SK-N-MC (cell line): Measurements from ENCODE around the gene TNS2.

DNA sequence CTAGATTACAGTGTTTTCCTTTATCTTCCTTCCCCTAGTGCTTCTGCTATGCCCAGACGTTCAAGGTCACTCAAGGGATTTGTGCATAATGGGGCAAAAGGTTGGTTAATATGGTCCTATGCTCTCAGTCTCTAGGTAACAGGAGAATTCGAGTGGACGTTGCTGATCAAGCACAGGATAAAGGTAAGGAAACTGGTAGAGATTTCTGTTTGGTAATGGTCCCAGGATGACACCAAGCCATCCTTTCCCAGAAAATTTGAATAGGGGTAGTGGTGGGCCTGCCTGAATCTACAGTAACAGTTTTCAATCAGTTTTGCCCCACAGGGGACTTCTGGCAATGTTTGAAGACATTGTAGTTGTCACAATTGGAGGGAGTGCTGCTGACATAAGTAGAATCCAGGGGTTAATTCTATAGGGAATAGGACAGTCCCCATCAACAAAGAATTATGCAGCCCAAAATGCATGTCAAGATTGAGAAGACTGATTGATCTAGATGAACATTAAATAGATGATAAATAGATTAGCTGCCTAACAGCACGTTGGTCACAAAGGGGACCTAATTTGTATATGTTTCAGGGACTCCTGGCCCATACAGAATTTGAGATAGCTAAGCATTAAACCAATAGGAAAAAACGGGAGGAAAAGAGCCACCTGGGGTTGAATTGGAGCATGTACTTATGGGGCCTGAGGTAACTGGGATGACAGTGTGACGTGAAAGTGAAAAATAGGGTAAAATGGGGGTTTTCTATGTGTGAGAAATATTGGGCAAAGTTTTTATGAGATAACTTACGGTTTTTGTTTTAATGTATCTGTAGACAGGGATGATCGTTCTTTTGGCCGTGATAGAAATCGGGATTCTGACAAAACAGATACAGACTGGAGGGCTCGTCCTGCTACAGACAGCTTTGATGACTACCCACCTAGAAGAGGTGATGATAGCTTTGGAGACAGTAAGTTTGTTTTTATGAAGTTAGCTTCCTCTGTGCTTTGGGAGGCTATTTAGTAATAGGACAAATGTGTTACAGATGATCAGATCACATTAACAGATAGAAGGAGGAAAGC, 15.8 kb downstream of the EIF4B start:
- RRBS = no CpG with 5 or more reads among the region's 11 CpGs

DNA sequence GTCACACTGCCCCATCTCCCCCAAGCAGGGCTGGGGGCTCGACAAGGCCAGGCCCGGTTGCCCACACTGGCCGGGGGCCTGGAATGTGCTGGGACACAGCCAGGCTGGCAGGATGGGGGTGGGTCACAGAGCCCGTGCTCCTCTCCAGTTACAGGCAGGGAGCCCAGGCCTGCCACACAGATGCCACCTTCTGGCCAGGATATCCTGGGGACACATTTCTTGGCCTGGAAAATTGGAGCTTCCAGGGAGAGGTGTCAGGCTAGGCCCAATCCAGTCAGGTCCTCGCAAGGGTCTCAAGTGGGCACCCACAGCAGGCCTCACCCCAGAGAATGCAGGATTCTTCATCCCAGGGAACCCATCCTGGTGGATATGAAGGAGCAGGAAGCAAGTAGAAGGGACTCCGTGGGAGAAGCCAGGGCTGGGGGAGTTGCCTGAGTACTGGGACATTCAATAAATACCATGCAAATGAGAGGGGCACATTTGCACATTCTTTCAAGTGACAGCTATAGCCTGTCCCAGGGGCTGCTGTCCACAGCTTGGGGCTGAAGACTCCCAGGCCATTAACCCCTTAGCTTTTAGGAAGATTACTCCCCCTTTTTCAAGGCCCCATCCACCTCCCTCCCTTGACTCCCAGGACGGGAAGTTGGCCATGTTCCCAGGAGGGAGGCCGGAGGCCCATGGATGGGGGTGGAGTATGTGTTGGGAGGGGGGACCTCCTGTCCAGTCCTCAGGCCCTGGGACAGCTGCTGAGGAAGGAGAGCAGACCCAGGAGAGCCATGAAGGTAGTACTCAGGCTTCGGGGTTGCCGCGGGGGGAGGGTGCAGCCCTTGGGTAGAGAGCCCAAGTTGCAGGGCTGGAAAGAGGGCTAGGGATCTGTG, 1.2 kb upstream of the TNS2 start:
- RRBS = no CpG with 5 or more reads among the region's 11 CpGs

DNA sequence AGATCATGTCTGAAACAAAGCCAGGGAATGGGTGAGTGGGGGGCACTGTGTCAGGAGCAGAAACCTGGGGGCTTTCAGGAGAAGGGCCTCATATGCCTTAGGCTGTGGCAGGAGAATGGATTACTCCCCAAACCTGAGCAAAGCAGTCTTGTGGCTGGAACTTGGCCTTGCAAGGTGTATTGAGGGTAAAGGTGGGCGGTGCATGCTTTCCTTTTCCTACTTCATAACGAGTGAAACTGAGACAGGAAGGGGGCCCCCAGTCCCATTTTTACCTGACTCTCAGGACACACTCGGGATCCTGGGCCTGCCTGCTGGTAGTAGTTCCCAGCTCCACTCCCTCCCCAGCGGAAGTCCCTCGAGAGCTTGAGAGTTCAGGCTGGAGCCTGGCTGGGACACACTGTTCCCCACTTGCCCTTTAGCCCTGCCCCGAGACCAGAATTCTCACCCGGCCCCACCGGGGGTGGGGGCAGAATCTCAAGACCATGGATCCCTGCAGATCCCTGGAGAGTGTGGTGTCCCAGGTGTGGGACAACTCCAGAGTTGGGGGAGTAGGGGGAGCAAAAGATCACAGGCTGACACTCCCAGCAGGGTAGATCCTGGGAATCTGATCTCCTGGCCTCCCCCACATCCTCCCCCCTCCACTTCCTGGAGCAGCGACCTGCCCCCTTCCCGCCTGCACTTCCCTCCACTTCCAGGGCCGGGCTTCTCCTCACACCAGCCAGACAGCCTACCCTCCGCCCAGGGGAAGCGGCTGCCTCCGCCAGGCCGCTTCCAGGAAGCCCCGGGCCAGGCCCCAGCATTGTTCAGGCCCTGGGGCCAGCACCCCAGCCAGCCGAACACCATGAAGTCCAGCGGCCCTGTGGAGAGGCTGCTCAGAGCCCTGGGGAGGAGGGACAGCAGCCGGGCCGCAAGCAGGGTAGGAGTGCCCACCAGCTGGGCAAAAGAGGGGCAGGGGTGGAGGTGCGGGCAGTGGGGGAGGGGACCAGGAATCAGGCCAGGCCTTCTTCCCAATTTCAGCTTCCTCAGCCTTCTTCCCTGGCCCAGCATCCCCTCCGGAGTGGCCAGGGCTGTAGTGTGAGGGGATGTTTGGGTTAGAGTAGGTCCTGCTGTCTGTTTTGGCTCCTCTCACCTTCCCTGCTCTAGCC, at the start of gene TNS2:
Gene TNS2 (plus strand): TSS at position 721 of the 1,145 bp plus-strand sequence.
- RRBS = 36% methylated on average over 5 of the region's 22 CpGs

- RRBS = no CpG with 5 or more reads among the region's 6 CpGs
Observed at GRCh38 chr12:53073866-53074402, 5.3 kb downstream of the SPRYD3 start.

- RRBS = no CpG with 5 or more reads among the region's 13 CpGs
Observed at GRCh38 chr12:53074441-53075222, 4.6 kb downstream of the SPRYD3 start.

DNA sequence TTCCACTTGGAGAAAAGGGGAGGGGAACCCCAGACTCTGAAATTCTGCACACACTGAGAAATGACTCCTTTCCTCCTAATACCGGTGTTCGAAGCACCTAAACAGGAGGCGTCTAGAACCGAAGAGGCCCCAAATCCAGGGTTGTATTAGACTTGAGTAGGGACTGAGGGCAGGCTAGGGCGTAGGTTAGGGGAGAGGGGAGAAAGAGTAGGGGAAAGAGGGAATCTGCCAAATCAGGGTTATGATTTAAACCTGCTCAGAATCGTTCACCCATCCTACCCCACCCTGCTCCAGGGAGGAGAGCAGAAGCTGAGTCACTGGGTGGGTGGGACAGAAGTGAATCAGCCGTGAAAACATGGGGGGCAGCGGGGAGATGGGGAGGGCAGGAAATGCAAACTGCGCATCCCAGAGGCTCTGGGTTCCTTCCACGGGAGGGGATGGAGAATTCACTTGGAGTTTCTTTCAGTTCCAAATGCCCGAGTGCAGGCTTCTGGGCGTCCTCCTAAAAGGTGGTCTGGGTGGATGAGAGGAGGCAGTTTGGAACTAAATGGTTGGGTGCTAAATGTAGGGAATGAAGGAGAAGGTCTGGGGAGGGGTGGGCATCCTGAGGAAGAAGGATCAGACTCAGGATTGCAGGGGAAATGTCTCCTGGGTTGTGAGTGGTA, 1.1 kb downstream of the IGFBP6 start:
- RRBS = no CpG with 5 or more reads among the region's 12 CpGs

DNA sequence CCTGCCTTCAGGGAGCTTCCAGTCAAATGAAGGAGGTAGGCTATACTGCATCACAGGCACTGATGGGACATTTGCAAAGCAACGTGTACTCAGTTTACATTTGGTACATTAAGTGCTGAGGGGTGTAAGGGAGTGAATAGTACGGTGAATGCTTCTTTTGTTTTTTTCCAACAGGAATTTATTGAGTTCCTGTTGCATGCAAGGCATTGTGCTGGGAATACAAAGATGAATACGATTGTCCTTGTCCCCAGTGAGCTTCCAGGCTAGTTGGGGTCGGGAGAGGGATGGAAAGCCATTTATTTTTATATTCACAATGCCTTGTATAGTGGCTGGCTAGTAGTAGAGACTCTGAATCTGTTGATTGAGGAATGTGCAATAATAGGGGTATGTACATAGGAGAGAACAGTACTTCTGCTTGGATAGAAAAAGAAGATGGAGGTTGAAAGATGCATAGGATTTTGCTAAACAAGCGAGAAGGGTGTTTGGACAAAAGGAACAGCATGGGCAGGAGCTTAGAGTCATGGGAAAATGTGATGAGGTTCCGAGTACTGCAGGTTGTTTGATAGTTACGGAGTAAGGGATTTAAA, 1.5 kb upstream of the CSAD start:
- RRBS = no CpG with 5 or more reads among the region's 7 CpGs

GRCh38 chr12:53287654-53288330, 7.5 kb upstream of the PFDN5 start:
- RRBS = 100% methylated on average over 1 of the region's 12 CpGs

GRCh38 chr12:53297978-53298754, 1.3 kb upstream of the MYG1 start:
- RRBS = no CpG with 5 or more reads among the region's 9 CpGs

DNA sequence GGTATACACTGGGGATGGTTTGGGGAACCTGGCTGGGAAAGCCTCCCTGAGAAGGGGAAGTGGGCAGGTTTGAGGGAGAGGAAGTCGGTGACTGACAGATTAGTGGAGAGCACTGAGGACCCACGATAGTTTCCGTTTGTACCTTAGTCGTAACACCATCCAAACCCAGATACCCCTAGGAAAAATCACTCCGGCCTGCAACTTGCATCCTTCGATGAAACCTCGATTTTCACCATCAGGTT, 2.9 kb upstream of the AAAS start:
- RRBS = no CpG with 5 or more reads among the region's 7 CpGs

- RRBS = no CpG with 5 or more reads among the region's 13 CpGs
Observed at GRCh38 chr12:53456367-53457528, 4.8 kb downstream of the PCBP2 start.

DNA sequence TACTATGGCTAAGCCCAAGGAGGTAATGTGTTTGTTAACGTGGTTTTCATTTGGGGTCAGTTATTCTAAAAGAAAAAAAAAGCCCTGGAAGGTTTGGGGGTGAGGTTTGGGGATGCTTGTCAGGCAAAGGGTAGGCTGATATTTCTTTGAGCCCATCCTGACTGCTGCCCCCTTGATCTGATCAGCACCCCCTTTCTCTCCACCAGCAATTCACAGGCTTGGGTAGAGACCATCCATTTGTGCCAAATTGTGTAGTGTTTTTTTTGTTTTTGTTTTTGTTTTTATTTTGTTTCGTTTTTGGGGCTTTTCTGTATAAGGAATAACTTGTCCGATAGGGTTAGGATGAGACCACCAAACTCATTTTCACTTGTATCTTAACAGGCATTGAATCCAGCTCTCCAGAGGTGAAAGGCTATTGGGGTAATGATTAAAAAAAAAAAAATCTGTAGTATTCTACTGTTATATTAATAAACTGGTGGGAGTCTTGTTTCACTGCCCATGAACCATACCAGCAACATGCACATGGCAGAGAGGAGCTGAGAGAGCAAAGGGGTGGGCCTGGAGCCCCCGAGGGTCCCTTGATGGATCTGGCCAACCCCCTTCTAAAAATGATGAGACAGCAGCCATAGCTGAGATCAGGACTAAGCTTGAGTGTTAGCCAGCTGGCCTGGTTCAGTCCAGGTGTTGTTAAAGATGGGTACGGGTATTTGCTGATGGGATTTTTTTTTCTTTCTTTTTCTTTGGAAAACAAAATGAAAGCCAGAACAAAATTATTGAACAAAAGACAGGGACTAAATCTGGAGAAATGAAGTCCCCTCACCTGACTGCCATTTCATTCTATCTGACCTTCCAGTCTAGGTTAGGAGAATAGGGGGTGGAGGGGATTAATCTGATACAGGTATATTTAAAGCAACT, 15.8 kb downstream of the PCBP2 start:
- RRBS = no CpG with 5 or more reads among the region's 5 CpGs

- RRBS = no CpG with 5 or more reads among the region's 4 CpGs
Observed at GRCh38 chr12:53479872-53480455, 19.3 kb downstream of the MAP3K12 start.

DNA sequence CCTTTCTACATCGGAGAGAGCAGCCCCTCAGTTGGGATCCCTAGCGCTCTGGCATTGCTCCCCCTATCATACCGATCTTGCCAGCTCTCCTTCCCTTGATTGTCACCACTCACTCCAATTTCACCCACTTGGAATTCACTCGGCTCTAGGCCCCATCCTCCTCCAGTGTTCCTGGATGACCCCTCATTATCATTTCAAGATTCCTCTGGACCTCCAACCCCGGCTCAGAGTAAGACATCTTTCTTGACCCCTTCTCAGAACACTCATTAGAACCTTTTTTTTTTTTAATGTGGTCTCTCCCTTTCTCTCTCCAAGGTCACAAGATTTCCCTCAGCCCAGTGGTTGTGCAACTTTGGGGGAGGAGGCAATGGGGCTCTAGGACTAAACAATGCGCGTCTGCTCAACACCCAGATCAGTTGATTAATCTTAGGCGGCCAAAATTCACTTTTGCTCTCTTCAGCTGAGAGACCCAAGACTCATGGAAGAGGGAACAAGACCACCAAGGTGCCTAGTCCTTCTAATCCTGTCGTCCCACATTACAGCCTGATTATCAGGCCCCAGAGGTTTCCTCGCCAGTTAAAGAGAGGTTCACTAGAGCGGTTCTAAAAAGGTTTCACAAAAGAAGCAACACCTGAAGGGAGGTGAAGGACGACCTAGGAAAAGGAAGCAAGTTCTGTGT, 781 bp upstream of the MAP3K12 start:
- RRBS = no CpG with 5 or more reads among the region's 12 CpGs

DNA sequence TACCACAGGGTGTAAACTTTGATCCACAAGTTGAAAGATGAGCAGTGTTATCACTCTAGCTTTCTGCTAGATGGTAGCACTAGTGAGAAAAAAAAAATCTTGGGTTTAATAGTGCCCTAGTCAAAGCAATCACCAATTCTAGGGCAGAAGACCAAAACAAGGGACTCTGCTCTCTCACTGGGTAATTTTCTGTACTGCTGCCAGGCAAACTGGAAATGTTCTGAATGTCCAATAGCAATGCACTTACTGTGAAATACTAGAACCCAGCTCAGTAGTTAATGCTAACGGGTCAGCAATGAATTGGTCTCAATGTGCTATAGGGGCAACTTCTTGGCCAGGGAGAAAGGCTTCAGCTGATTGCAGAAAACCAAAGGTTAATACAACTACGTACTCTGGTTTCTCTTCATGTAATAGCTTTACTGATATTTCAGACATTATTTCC, 2.2 kb downstream of the ATF7 start:
- RRBS = no CpG with 5 or more reads among the region's 2 CpGs

DNA sequence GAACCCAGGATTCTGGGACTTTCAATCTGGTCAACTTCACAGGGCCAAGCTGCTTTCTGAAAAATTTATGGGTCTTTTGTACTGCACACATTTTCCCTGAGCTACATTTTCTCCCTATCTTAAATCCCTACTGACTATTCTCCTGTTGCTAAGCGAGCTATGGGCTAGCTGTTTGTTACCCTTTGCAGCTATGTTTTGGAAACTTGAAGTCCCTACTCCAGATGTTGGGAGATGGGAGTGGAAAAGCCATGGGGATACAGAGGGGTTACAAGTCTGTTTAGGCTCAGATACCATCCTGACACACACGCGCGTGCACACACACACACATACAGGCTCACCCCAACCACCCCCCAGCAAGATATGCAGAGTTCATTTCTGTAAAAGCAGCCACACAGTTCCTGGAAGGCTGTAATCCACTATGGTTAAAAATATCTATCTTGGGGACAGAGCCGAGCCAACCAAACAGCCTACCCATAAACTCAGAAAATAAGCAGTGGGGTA, 15.8 kb downstream of the ATP5MC2 start:
- RRBS = no CpG with 5 or more reads among the region's 5 CpGs

DNA sequence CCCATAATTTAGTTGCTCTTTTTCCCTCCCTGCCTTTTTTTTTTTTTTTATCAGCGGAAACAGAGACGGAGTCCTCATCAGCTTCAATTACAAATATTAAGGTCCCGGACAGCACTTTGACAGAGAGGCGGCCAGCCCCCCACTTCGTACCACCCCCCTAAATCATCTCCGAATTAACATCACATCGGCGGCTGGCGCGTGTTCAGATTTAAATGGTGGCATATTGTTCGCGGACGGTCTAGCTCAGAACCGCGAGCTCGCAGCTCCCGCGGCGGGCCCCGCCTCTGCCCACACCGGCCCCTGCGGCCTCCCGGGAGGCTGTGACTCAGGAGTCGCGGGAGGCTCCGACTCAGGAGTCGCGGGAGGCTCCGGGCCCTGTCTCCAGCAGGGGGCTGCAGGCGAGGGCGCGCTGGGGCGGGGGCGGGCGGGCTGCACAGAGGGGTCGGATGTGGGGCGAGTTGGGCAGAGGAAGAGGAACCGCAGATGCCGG, 19.4 kb upstream of the ATP5MC2 start:
- RRBS = 90% methylated on average over 7 of the region's 39 CpGs

DNA sequence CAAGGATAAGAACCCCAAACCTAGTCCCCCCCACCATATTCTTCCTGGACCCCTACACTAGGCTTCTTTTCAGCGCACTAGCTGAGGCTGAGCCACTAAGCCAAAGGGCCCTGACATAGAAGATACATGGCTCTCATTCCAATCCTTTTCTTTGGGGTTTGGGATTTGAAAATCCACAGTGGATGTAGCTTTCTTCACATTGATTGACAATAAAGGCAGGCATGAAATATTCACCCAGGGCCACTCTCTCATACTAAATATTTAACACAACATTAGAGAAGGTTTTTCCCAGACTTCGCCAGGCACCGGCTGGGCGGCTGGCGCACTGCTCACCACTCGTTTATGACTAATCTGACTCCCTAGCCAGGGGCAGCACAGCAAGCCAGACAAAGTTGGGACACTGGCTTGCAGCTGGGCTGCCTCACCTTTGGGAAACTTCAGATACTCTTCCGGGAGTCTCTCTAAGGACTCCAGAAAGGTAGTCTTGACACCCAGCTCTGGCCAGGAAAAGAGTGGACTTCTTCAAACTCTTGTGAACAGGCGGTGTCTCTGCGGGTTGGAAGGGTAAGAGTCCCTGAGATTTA, 725 bp upstream of the HOXC11 start:
- RRBS = no CpG with 5 or more reads among the region's 9 CpGs

DNA sequence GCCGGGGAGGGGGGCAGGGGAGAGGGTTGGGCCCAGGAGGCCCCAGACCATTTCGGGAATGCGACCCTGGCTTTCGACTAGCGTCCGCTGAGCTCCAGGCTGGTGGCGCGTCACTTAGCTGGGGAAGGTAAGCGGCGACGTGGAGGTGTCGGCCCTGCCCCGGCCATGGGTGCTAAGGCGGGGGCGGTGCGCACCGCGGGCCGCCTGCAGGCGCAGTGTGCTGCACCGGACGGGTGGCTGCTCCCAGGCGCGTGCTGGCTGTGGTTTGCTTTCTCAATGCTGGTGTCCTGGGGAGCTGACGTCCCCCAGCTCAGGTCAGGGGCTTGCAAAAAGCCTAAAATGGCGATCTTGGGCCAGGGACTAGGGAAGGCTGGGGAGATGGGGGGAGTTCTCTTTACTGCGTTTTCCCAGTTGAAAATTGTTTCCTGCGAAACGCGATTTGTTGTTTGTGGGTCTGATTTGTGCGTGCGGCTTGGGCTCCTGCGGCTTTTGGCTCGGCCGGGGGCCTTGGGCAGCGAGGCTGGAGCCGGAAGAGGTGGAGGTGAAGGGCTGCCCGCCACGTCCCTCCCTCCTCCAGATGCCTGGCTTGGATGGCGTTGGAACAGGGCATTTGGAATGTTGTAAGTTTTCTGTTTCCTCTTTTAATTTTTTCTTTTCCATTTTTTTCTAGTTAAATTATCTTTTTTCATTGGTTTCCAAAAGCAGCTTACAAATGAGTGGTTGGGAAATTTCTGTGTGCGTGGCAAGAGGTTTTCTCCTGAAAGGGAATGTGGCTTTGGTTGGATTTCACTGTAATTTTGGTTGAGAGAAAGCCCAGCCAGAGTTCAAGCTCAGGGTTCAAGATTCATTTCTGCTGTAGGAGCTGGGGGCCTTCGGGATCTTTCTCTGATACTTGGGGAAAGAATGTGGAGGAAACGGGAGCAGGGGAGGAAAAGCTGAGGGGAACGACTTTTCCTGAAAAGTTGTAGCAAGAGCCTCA, 1.4 kb downstream of the HOXC10 start:
- RRBS = 3% methylated on average over 9 of the region's 44 CpGs

- RRBS = no CpG with 5 or more reads among the region's 5 CpGs
Observed at GRCh38 chr12:53992527-53993124, 7.3 kb upstream of the HOXC9 start.